ENCODE measurements around a stretch of chr6.

- PRO-cap, result no peak
Measured at GRCh38 chr6:87831847-87832875, 130.1 kb upstream of the AKIRIN2 start.

- PRO-cap, result no peak
Measured at GRCh38 chr6:87920895-87921463, 126.7 kb upstream of the SPACA1 start.

DNA sequence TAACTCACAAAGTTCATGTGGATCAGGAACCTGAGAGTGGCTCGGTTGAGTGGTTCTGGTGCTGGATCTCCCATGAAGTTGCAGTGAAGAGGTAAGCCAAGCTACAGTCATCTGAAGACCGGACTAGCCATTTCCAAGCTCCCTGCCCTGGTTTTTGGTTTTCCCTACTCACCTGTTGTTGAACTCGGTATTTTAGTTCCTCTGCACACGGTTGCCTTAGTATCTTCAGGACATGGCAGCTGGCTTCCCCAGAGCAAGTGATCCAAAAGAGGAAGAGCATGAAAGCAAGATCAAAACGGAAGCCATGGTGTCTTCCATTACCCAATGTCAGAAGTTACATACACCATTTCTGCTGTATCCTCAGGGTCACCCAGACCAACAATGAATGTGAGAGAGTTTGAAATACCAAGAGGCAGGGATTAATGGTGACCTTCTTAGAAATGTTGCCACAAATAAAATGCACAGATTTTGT is 276.6 kb upstream of the CNR1 start:
- PRO-cap, result no peak

GRCh38 chr6:88982902-88983316 is 19.5 kb upstream of the RNGTT start:
- PRO-cap, result no peak

DNA sequence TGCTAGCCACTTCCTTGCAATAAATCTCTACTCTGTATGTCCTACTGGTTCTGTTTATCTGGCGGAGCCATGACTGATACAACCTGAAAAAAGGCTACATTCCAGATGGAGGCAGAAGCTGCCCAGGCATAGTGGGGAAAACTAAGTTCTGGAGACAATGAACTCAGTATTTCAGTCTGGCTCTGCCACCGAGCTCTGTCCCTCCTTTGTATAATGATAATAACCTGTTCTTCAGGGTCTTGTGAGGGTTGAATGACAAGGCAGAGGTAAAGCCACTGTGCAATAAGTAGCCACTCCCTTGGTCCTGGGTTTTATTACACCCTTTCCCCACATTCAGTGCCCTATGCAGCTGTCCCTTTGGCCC is 30.6 kb downstream of the GABRR1 start:
- PRO-cap, result no peak

GRCh38 chr6:89231107-89231422 is 13.9 kb upstream of the GABRR1 start:
- PRO-cap, result no peak

DNA sequence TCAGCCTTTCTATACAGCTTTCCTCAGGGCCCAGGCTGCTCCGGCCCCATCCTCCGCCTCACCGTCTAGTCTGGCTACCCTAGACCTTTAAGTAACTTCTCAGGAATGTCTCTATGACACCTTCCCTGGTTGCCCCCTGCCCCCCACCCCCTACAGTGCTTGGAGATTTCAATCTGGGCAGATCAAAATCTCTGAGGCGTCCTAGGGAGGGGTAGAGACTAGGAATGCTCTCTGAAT is 6.1 kb downstream of the UBE2J1 start:
- PRO-cap, result no peak

- PRO-cap, result unidirectional peak, plus-strand start at chr6:89351886
Measured at GRCh38 chr6:89351613-89351999, 916 bp downstream of the UBE2J1 start.

DNA sequence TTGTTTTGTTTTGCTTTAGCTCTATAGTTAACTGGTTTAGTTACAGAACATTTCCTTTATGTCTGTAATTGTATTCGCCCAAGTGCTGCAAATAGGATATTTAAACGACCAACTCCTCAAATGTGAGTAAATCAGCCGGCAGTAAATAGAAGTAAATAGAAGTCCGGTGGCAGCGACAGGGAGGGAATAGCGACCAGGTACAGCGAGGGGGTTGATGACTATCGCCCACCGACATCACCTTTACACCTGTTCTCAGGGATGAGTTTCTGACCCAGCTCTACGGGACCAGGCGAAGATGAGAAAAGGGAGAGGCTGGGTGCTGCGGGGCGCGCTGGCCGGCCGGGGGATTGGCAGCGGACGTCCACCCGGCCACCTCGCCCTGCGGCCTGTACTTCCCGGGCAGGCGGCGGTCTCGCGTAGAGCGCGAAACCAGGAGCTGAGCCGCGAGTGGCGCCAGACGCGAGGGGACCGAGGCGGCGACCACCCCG is 478 bp downstream of the UBE2J1 start:
- PRO-cap, result bidirectional peak, plus-strand start at position 456 of the sequence, minus-strand start at position 363 of the sequence

- PRO-cap, result no peak
Measured at GRCh38 chr6:89356586-89357022, 4.1 kb upstream of the UBE2J1 start.

- PRO-cap, result no peak
Measured at GRCh38 chr6:89542109-89542509, 96.4 kb downstream of the LYRM2 start.

DNA sequence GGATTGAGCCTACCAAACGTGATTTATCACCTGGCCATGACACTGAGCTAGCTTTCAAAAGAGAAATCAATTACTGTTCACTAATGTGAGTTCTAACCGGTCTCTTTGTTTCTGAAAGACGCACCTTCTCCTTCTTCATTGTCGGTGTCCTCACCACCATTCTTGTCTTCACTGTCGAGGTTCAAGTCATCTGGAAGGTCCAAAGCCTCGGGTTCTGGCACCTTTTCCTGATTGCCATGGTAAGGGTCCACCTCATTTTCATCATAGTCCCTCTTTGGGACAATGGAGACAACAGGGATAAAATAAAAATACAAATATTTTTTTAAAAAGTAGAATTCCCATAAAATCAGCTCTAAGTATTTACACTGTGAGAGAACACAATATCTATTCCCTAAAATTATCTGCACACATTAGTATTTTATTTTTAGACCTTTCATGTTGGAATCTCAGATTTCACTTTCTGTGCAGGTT is 22.8 kb upstream of the LYRM2 start:
- PRO-cap, result no peak

DNA sequence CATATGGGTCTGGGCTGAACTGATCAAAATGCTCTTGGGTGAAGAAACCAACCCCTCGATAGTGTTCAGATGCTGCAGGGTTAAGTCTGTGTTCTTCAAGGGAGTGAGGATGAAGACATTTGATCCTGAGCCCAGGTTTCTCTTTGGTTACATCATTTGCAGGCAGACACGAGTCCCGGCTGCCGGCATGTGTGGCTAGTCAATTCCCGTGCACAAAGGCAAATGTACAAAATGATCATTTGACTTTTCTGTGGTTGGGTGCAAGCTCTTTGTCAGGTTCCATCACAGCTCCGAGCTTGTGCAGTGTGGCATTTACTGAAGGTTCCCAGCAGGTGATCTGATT is 46.7 kb downstream of the GJA10 start:
- PRO-cap, result no peak

GRCh38 chr6:90078212-90079533 is 184.4 kb downstream of the GJA10 start:
- PRO-cap, result no peak

GRCh38 chr6:90177706-90178536 is 118.7 kb downstream of the BACH2 start:
- PRO-cap, result no peak

- PRO-cap, result no peak
Measured at GRCh38 chr6:90271654-90272649, 24.7 kb downstream of the BACH2 start.

- PRO-cap, result no peak
Measured at GRCh38 chr6:90297907-90298384, 1.3 kb upstream of the BACH2 start.

- PRO-cap, result no peak
Measured at GRCh38 chr6:90586370-90586628, 573 bp downstream of the MAP3K7 start.

DNA sequence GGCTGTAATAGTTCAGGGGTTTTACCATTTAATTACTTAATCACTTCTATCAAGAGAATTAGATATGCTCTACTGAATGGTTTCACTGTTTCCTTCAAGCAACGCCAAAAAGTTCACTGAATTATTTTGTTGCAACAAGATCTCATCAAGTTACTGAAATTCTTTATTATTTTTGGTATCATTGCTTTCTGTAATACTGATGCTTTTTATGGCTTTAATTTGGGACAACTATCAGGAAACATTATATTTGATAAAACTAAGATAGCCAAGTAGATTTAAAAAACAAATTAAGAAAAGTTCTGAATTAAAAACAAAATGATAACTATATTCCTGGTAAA is 1122.8 kb downstream of the EPHA7 start:
- PRO-cap, result no peak

DNA sequence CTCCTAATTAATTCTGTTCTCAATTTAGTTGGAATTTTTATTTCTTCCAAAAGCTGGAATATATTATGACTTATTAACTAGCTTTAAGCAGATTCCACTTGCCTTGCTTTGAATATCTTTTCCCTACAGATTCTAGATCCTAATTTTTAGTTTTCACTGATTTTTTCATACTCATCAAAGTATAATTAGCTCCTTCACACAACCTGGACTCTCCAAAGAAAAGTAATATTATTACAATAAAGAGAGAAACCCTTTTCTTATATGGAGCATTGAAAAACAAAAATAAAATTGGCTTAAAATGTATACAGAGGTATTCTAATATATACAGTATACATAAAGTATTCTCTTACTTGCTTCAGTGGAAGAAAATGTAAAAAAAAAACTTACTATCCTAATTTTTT is 894.6 kb downstream of the EPHA7 start:
- PRO-cap, result no peak

All from left colon (tissue), 1 donor.